Bronchus fibroblast of lung (primary cell): ENCODE data around the genes SLC5A5, ARRDC2, MAST3, PIK3R2 and IQCN.

GRCh38 chr19:17420449-17421192 lies 774 bp downstream of the MVB12A start:
- RAMPAGE, long total RNA: no peak

DNA sequence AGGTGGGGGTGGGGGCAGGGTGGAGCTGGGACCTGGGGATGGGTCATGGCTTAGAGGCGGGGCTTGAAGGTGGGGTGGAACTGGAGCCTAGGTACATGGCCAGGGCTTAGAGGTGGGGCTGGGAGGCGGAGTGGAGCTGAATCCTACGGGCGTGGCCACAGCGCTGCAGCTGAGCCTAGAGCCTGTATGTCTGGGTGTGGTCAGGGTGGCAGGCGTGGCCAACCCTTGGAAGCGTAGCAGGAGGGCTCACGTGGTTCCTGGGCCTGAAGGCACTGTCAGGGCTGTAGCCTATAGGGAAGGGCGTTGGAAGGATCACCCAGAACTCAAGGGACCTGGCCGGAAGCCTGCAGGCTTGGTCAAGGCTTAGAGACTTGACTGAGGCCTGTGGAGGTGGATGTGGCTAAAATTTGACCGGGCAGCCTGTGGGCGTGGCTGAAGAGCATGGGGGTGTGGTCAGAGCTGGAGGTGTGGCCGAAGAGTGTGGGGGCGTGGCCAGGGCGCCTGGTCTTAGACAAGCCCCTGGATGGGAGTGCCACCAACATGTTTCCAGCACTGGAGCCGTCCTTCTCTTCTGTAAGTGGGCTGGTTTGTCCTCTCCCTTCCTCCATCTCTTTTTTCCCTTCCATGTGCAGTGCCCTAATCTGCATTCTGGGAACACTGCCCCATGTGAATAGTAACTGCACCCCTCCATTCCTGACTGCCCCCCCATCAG lies 24.4 kb downstream of the COLGALT1 start:
- RAMPAGE, long total RNA: no peak

DNA sequence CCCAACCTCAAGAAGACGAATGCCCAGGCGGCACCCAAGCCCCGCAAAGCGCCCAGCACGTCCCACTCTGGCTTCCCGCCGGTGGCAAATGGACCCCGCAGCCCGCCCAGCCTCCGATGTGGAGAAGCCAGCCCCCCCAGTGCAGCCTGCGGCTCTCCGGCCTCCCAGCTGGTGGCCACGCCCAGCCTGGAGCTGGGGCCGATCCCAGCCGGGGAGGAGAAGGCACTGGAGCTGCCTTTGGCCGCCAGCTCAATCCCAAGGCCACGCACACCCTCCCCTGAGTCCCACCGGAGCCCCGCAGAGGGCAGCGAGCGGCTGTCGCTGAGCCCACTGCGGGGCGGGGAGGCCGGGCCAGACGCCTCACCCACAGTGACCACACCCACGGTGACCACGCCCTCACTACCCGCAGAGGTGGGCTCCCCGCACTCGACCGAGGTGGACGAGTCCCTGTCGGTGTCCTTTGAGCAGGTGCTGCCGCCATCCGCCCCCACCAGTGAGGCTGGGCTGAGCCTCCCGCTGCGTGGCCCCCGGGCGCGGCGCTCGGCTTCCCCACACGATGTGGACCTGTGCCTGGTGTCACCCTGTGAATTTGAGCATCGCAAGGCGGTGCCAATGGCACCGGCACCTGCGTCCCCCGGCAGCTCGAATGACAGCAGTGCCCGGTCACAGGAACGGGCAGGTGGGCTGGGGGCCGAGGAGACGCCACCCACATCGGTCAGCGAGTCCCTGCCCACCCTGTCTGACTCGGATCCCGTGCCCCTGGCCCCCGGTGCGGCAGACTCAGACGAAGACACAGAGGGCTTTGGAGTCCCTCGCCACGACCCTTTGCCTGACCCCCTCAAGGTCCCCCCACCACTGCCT lies 8.0 kb downstream of the MAP1S start:
- RAMPAGE, long total RNA: no peak

GRCh38 chr19:17764945-17765640 lies 13.8 kb downstream of the FCHO1 start:
- RAMPAGE, long total RNA: no peak

DNA sequence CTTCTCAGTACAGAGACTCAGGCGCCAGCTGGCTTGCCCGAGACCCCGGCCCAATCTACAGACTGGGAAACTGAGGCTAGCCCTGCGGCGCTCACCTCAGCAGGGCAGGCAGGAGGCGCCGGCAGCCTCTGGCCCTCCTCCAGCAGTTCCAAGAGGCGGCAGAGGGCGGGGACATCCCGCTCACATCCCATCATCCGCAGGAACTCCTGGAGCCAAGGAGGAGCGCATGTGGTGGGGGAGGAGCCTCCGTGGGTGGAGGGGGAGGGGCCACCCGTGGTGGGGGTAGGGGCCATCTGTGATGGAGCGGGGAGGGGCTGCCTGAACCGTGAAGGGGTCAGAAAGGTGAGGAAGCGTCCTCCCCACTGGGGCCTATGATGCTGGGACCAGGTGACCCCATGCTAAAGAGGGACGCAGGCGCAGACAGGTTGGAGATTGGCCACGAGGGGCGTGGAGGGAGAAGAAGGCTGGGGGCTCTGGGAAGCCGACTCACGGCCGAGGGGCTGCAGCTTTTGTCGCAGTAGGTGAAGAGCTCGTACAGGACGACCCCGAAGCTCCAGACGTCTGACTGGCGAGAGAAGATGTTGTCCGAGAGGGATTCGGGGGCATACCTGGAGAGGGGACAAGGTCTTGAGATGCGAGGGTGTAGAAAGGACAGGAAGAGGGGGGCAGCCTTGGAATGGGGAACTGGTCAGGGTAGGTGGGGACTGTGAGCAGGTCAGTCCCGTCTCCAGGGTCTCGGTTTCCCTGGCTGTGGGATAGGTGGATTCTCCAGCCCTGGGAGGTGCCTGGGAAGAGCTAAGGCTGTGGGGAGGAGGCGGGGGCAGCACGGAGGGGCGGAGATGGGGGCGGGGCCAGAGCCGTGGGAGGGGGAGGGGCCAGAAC lies 8.9 kb upstream of the INSL3 start:
- RAMPAGE, long total RNA: no peak

DNA sequence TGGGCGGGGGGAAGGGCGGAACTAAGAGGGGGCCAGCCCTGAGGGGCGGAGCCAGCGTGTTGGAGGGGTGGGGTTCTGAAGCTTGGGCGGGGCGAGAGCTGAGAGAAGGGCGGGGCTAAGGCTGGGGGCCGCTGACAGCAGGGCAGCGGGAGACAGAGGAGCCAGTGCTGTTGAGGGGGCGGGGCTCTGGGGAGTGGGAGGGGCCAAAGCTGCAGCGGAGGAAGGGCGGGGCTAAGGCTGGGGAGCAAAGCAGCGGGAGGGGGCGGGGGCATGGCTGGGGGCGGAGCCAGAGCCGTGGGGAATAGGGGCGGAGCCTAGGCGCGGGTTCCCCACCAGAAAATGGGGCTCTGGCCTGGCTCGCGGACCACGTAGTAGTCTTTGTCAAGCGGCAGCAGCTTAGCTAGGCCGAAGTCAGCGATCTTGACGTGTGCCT lies 9.6 kb upstream of the INSL3 start:
- RAMPAGE, long total RNA: no peak

DNA sequence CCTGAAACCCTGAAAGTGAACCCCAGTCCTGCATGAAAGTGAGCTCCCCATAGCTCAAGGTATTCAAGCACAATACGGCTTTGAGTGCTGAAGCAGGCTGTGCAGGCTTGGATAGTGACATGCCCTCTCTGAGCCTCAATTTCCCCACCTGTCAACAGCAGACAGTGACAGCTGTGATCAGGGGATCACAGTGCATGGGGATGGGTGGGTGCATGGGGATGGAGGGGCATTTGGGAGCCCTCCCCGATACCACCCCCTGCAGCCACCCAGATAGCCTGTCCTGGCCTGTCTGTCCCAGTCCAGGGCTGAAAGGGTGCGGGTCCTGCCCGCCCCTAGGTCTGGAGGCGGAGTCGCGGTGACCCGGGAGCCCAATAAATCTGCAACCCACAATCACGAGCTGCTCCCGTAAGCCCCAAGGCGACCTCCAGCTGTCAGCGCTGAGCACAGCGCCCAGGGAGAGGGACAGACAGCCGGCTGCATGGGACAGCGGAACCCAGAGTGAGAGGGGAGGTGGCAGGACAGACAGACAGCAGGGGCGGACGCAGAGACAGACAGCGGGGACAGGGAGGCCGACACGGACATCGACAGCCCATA lies at the start of gene SLC5A5:
TSS of gene SLC5A5 (plus strand) at position 400 of the 594 bp plus-strand sequence.
- RAMPAGE, long total RNA: no peak

- RAMPAGE, long total RNA: no peak
Observed at GRCh38 chr19:17943204-17943705, 10.4 kb downstream of the CCDC124 start.

GRCh38 chr19:18007572-18008691 lies at the start of gene ARRDC2:
Gene ARRDC2 (plus strand): TSS chr19:18008170.
- RAMPAGE, long total RNA: no peak

DNA sequence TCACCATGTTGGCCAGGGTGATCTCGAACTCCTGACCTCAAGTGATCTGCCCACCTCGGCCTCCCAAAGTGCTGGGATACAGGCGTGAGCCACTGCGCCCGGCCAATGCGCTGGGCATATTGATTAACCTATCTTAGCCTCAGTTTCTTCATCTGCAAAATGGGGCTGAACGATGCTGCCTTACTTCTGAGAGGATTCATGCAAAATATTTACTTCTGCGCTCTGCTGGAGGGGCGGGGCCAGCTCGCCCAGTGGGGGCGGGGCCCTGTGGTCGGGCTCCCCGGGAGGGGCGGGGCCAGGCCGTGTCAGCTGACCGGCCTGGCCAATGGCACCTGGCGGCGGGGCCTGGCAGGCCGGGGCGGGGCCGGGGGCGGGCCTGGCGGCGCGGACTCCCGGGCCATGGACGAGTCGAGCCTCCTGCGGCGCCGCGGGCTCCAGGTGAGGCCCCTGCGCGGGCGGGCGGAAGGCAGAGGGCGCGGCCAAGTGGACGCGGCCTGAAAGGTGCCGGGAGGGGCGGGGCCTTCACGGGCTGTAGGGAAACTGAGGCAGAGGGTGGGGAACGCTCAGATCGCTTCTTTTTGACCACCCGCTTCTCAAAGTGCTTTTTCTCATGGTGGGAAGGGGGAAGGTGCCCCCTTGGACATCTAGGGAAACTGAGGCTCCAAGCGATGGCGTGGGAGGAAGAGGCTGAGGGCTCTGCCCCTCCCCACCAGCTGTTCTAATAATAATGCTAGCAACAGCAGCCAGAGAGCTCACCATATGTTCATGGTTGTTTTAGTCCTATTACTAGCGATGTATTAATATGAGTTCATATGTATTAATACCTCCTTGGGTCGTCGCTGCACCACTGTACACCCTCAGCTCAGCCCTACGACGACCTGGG lies at the start of gene MAST3:
TSS of gene MAST3 (plus strand) at position 385 of the 883 bp plus-strand sequence.
- RAMPAGE, long total RNA: no peak

GRCh38 chr19:18152321-18153405 lies at the start of gene PIK3R2:
Gene PIK3R2 (plus strand): TSS chr19:18153163.
- RAMPAGE, long total RNA: no peak

- RAMPAGE, long total RNA: no peak
Observed at GRCh38 chr19:18153406-18153656, 368 bp downstream of the PIK3R2 start.

GRCh38 chr19:18158345-18158649 lies 5.3 kb downstream of the PIK3R2 start:
- RAMPAGE, long total RNA: no peak

GRCh38 chr19:18185725-18186254 lies 7.2 kb upstream of the MPV17L2 start:
- RAMPAGE, long total RNA: no peak

DNA sequence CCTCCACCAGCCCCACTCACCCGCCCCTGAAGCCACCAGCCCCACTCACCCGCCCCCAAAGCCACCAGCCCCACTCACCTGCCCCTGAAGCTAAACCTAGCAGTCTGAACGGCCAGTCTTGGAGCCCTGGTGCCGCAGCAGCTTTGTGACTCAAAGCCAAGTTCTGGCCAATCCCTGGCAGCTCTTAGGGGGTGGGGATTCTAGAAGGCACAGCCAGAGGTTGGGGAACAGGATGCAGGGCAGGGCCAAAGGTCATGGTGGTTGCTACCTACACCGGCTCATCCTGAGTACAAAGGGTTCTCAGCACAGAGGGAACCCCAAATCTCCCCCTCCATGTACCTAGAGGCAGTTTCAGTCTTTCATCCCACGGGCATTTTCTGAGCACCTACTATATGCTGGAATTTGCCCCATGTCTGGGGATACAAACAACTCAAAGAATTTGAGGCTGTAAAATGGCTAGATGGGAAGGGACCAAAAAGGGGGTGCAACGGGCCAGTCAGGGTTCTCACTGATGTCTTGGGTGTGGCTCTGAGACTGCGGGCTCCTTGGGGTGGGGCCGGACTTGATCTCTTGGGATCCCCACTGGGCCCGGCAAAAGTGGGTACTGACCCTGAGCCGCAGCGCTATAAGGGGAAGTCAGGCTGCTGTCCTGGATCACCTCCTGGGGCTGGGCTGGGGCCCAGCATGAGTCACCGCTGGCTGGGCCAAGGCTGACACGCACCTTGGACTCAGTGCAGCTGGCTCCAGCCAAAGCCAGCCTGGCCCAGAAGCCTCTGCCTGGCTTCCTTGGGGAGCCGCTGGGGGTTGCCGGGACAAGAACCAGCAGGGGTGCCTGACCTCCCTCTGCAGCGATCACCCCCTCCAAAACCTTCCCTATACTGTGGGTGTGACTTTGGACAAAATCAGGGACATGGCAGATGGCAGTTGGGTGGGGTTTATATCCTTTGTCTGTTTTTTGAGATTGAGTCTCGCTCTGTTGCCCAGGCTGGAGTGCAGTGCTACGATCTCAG lies at the start of gene IQCN:
TSS of gene IQCN (minus strand) at position 128 of the 1,010 bp plus-strand sequence.
- RAMPAGE, long total RNA: no peak

- RAMPAGE, long total RNA: no peak
Observed at GRCh38 chr19:18311405-18311880, 11.4 kb downstream of the LSM4 start.

DNA sequence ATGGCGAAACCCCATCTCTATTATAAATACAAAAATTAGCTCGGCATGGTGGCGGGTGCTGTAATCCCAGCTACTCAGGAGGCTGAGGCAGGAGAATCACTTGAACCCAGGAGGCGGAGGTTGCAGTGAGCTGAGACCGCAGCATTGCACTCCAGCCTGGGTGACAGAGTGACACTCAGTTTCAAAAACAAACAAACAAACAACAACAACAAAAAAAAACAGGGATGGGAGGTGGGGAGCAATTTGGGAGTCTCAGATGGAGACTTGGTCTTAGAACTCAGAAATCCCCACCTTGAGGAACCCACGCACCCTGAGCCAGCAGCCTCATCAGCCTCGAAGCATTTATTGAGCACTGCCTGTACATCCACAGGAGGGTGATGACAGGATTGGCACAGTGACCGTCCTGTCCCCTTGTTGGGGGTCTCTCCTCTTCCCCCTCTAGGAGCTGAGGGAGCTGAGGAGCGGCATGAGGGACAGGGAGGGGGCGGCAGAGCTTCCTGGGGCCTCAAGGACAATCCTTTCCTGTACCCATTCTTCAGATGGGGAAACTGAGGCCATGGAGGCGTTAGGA lies 5.5 kb downstream of the GDF15 start:
- RAMPAGE, long total RNA: no peak

DNA sequence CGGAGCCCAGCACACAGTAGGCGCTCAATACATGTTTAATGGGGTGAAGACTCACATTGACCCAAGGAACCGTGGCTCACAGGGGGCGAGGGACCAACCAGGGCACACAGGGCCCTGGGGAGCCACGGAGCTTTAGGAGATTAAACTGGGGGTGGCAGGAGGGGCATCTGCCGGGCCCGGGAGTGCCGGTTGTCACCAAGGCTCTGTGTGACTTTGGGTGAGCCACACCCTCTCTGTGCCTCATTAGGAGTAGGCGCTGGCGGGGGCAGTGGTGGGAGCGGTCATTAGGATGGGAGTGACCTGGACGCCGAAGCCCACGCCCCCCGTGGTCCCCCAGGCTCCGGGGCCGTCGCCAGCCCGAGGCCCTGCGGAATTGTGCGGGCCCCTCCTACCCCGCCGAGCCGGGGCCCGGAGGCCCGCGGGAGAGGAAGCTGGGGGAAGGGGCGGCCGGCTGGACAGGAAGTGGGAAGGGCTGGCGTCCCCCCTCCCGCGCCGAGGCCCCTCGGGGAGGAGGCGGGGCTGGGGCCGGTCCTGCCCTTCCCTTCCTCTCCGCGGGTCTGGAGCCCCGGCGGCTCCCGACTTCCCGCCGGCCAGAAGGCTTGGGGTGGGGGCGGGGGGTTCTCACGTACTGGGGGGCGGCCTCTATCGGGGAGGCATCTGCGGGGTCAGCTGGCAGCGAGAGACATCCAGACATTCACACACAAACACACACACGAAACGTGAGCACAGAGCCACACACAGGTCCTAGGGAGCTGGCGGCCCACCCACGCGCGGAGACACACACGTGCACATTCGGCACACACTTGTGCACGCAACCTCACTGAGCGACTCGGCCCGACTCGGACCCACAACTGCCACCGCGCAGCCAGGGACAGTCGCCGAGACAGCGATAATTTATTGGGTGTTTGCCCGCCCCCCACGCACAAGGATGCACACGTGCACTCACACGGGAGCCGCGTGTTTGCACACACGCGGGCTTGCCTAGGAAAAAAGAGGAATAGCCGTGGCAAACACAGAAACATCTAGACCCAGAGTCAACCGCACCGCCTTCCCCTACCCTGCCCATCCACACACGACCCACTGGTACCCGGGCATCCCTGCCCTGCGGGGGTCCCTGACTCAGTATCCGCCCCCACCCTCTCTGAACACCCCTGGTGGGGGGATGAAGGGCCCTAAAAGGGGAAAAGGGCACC lies 1.5 kb upstream of the SSBP4 start:
- RAMPAGE, long total RNA: no peak

- RAMPAGE, long total RNA: no peak
Observed at GRCh38 chr19:18468195-18469056, 30.5 kb upstream of the ISYNA1 start.

DNA sequence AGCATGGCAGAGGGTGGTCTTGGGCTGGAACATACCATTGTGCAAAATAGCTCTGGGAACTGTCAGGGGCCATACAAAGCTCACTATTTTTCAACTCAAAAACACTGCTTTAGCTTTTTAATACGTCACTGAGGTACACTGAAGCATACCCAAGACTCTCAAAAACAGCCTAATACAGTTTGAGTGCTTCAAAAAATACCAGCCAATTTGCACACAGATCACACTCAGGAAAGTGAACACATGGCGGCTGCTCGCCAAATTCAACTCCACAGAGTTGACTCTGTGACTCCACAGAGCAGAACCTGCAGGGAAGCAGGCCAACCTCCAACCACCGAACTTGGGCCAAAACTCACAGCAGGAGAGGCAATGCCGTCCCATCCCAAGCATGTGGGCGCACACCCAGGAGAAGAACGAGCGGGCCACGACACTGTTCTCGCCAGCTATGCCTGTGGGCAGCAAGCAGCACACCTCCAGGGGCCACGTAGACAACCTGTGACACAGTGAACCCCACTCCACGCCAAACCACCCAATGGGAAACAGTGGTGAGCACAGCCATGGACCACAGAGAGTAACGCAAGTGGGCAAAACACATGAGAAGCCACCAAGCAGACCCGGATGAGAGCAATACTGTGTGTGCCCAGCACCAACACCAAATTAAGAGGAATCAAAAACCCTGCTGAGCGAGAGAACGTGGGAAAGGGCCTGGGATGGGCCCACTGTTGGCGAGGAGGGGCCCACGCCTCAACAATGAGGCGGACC lies 21.0 kb downstream of the ELL start:
- RAMPAGE, long total RNA: no peak